Mesothelial cell of epicardium (in vitro differentiated cells): ENCODE results near the genes ZNHIT3, SOCS7 and SRCIN1.

DNA sequence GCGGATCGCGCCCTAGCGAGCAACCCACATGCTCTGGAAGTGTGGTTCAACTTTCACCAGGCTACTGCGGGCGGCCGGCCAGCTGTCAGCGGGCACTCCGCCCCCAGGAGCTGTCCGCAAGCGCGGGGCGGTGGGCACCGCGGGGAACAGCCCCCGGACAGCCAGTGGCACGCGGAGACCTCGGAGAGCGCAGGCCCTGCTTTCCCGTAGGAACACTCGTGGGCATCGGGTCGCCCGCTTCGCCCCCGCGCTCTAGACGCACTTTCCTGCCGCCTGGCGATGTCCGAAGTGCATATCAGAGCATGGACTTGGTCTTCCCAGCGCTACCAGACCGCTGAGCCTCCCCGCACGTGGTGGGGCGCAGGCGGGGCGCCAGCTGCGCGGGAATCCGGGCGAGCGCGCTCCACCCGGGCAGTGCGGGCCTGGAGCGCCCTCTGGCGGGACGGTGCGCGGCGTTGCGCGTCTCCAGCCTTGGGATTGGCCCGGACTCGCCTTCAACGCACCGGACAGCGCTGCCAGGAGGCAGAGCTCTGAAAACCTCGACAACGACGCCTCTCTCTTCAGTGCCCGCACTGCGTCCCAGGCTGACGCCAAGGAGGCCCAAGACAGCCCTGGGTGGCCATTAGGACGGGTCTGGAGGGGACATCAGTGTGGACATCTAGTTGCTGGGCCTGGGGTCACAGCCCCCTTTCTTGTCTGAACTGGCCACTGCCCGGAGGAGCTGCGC lies 3.6 kb upstream of the ZNHIT3 start:
- PRO-cap, result no peak

DNA sequence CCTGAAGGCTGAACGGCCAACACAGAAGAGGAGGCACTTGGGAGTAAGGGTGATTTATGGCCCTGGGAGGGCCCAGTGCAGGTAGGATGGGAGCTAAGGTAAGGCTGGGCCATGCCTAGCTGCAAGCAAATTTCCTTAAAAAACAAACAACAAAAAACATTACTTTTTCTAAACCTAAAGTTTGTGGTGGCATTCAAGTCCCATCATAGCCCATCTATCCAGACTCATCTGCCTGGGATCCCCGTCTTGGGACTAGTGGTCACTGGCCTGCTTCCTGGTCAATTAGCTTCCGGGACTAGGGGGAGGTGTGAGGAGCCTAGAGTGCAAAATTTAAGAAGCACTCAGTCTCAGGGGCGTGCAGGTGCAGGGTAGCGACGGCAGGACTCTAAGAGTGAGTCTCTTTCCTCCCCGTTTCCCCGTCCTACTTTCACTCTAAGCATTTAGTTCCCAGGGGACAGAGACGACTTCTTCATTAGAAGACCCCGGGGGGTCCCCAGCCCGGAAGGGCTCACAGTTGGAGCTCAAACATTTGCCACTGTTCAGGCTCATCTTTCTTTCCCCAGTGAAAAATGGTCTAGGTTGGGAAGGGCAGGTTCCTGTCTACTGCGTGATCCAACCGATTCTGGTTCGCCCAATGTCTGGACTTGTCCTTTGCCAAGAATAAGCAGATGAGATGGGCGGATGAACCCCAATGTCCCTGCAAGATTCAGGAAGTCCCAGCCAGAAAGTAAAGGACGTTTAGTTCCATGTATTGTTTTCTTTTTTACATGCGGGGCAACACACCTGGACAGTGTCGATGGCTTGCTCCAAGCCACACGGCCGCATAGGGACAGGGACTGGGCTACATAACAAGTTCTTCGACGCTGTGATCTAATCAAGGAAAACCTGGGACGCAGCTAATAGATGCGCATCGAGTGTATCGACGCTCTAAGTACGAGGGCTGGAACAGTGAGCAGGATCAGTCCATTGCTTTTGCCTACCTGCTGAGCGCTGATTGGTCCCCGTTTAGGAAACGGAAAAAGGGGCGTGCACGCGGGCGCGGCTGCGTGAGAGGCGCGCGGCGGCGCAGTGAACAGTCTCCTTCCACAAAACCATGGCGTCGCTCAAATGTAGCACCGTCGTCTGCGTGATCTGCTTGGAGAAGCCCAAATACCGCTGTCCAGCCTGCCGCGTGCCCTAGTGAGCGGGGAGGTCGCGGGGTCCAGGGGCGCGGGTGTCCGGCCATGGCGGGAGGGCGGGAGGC lies at the start of gene ZNHIT3:
Gene ZNHIT3 (plus strand): TSS at position 1,075 of the 1,243 bp plus-strand sequence.
- PRO-cap, result unidirectional peak, plus-strand start at position 1,075 of the sequence

GRCh38 chr17:36641641-36642600 lies 40.5 kb downstream of the MRM1 start:
- PRO-cap, result no peak

GRCh38 chr17:36935565-36936560 lies 1.4 kb upstream of the LHX1 start:
- PRO-cap, result no peak

GRCh38 chr17:37067423-37068091 lies 118.8 kb downstream of the AATF start:
- PRO-cap, result no peak

- PRO-cap, result bidirectional peak, plus-strand start at chr17:37358655, minus-strand start at chr17:37358538
These were observed 17.4 kb upstream of the C17orf78 start for GRCh38 chr17:37358430-37358785.

DNA sequence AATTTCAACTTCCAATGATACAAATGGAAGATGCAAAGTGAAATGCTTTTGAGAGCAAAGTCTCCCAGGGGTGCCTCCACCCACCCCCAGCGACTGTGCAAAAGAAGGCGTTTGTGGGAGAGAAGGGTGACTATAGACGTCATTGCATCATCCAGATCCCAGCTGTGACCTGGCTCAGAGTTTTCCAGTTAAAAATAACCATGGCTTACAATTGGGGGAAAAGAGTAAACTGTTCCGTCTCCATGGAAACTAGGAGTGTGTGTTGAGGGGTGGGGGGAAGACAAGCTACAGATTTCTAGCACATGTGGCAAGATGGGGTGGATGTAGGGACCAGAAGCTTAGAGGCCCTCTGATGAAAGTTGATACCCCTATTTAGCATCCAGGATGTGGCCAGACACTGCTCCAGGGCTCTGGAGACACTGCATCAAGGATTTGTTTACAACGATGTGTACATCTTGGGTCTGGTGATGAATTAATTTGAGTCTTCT lies 6.4 kb upstream of the DUSP14 start:
- PRO-cap, result no peak

GRCh38 chr17:37500917-37501275 lies 11.2 kb downstream of the DUSP14 start:
- PRO-cap, result no peak

- PRO-cap, result no peak
These were observed 1.2 kb downstream of the SYNRG start for GRCh38 chr17:37608038-37608319.

DNA sequence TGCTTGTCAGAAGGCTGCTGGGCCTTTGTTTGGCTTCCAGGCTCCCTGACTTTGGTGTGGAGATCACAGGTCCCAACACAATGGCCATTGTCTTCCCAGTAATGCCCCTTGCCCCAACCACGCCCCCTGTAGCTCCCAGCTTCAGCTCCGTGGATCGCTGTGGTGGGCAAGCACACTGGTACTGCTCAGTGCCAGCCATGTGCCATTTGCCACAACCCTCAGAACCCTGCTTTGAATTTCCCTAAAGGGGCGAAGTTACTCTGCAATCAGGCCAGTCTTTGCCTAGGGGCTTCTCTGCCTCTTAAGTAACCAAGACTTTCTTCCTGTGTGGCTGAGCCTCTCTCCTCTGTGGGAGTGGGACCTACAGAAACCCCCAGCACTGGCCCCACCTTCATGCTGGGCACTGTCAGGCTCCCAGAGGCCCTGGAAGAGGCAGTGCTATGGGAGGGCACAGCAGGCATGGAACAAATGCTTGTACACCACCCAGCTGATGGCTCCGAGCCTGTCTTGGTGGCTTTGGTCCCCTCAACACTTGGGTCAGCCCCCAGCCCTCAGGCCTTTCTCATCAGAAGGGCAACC lies 14.7 kb downstream of the HNF1B start:
- PRO-cap, result no peak

DNA sequence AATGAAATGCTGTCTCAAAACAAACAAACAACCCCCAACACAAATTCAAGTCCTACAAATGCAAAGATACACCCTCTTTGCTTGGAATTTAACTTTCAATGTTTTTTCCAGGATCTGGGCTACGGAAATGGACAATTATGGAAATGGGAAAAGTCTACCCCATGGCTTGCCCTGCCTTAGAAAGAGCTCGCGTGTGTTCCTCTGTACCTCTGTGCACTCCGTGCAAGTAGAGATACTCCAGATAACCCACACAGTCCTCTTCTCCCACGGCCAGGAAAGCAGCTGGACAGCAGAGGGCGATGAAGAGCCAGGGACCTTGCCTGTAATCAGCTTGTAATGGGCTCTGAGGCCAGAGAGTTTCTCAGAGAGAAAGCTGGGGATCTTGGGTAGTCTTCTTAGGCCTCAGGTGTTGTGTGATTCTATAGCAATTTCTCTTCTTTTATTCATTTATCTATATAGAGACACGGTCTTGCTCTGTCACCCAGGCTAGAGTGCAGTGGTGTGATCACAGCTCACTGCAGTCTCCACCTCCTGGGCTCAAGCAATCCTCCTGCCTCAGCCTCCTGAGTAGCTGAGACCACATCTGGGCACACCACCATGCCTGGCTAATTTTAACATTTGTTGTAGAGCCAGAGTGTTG lies 2.5 kb upstream of the SOCS7 start:
- PRO-cap, result no peak

DNA sequence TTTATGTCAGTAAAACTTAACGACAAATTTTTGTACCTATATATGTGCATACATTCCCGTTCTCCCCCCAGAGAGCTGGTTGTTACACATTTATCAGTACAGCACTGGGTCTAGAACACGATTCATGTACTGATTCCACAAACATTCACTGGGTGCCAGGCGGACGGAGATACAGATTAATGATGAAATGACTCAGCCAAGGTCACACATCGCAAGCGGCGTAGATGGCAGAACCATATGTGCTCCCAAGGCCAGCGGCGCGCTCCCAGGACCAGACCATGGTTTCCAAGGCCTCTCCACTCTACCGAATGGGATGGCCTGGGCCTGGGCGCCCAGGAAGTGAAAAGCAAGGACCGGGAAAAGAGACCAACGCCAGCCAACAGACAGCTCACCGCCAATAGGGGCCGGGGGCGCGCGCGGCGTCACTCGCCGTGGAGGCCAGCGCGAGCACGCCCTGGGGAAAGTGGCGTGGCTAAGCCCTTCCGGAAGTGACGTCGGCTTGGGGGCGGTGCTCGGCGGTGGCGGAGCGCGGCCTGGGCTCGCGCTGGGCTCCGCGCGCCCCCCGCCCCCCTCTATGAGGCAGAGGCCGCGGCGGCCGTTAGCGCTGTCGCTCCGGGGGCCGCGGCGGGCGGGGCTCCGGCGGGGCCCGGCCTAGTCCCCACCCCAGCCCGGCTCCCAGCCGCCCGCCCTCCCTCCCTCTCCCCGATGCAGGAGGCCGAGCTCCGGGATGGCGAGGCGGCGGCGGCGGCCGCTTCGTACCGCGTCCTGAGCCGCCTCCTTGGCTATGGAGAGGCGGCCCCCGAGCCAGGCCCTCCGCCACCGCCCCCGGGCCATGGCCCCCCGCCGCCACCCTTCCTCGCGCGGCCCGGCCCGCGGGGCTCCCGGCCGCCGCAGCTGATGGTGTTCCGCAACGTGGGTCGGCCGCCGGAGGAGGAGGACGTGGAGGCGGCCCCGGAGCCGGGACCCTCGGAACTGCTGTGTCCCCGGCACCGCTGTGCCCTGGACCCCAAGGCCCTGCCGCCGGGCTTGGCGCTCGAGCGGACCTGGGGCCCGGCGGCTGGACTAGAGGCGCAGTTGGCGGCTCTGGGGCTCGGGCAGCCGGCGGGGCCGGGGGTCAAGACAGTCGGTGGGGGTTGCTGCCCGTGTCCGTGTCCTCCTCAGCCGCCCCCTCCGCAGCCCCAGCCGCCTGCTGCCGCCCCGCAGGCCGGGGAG lies at the start of gene SOCS7:
Gene SOCS7 (plus strand): TSS at position 497 of the 1,212 bp plus-strand sequence.
- PRO-cap, result bidirectional peak, plus-strand start at position 577 of the sequence, minus-strand start at position 399 of the sequence

GRCh38 chr17:38425671-38426217 lies 2.5 kb upstream of the ARHGAP23 start:
- PRO-cap, result no peak

DNA sequence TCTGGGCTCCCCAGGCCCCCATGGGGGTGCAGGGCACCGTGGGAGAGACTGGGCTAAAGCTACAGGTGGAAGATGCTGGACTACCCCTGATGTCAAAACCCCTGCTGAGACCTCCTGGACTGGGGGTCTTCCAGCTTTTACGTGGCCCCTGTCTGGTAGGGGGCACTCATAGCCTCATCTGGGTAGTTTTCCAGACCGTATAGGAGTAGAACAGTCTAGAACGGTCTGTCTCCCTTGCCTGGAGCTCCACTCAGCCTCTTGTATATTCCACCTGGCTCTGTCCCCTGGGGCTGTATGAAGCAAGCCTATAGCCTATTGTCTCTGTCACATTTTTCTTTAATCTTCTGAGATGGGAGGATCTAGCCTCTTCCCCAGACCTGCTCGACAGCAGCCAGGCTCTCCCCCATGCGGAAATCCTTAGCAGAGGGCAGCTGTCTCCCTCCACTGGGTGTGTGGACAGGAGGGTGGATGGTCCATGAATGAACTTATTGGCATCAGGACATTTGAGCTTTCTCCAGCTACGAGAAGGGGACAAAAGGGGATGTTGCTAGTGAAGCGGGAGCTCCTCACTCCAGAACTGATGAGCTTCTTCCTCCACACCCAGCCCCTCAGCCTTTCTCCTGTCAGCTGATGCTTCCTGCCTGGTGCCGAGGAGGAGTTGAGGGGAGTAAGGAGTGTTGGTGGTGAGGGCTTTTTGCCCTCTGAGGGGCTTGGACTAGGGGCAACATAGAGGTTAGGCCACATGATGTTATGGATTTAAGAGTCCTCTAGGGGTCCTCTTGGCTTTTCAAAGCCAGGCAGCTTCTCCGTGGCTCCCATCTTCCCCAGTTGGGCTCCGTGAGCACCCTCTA lies 27.8 kb downstream of the ARHGAP23 start:
- PRO-cap, result no peak

DNA sequence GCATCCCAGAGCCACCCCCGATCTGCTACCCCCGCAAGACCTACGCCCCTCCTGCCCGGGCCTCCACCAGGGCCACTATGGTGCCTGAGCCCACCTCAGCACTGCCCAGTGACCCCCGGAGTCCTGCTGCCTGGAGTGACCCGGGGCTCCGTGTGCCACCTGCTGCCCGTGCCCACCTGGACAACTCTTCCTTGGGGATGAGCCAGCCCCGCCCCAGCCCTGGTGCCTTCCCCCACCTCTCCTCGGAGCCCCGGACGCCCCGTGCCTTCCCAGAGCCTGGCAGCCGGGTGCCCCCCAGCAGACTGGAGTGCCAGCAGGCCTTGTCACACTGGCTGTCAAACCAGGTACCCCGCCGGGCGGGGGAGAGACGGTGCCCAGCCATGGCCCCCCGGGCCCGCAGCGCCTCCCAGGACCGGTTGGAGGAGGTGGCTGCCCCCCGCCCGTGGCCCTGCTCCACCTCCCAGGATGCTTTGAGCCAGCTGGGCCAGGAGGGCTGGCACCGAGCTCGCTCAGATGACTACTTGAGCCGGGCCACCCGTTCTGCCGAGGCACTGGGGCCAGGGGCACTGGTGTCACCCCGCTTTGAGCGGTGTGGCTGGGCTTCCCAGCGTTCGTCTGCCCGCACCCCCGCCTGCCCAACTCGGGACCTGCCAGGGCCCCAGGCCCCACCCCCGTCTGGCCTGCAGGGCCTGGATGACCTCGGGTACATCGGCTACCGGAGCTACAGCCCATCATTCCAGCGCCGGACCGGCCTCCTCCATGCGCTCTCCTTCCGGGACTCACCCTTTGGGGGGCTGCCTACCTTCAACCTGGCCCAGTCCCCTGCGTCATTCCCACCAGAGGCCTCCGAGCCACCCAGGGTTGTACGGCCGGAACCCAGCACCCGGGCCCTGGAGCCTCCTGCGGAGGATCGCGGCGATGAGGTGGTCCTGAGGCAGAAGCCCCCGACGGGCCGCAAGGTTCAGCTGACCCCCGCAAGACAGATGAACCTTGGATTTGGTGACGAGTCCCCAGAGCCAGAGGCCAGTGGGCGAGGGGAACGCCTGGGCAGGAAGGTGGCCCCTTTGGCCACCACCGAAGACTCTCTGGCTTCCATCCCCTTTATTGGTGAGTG lies 38.3 kb downstream of the ARHGAP23 start:
- PRO-cap, result no peak

DNA sequence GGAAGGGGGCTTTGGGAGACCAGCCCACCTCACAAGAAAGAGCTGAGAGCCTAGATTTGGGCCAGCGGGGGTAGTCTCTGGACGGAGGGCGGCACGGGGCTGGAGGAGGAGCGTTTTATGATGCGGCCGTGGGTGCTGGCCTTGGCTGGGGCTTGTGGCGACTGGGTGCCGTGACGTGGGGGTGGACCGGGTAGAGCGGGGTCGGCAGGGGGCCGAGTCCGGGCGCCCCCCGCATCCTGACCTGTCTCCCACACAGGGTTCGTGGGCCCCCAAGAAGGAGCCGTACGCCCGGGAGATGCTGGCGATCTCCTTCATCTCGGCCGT lies 81.4 kb downstream of the ARHGAP23 start:
- PRO-cap, result no peak

- PRO-cap, result no peak
These were observed at the start of gene SRCIN1 for GRCh38 chr17:38605349-38606366. TSS of gene SRCIN1 (minus strand) at chr17:38605952.

DNA sequence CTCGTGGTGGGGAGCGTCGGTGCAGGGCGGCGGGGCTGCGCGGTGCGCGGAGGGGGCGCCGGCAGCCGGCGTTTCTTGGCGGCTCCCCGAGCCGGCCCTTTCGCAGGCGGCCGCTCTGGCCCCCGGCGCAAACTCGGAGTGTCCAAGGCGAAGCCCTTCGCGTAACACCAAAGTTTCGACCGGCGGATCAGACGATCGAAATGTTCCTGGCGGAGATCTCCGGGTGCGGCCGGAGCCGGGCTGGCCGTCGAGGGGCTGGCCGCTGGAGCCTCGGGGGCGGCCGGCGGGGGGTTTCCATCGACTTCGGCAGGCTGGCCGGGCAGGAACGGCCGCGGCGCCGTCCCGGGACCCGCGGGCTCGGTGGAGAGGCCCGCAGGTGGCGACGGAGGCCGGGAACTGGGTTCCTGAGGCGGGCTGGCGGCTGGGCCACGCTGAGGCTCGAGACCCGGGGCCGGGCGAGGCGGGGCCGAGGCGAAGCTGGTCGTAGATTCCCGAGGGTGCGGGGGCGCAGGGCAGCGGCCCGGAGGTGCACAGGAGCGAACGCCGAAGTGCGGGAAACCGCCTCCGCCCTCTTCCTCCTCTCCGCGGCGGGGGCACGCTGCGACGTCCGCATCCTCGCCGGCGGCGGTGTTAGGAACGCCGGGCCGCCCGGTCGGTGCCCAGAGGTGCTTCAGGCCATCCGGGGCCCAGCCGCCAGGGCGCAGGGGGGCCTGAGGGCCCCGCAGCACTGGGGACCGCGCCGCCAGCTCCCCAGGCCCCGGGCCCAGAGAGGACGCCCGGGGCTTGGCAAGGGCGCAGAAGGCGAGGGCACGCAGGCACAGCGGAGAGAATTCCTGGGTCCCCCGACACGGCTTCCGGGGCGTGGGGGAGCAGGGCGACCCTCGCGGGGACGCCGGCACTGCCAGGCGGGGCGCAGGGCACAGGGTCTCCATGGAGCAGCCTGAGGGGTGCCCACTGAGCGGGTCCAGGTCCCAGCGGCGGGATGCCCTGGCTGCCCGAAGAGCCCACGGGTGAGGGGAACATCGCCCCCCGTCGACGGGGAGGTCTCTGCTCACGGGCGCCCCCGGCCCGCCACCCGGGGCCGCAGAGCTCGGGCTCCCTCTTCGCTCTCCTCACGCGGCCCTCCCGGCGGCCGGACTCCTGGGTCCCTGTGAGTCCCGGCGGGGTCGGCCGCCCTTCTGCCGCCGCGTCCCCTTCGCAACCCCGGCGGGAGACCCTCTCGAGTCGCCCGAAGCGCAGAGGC lies 772 bp downstream of the EPOP start:
- PRO-cap, result no peak

DNA sequence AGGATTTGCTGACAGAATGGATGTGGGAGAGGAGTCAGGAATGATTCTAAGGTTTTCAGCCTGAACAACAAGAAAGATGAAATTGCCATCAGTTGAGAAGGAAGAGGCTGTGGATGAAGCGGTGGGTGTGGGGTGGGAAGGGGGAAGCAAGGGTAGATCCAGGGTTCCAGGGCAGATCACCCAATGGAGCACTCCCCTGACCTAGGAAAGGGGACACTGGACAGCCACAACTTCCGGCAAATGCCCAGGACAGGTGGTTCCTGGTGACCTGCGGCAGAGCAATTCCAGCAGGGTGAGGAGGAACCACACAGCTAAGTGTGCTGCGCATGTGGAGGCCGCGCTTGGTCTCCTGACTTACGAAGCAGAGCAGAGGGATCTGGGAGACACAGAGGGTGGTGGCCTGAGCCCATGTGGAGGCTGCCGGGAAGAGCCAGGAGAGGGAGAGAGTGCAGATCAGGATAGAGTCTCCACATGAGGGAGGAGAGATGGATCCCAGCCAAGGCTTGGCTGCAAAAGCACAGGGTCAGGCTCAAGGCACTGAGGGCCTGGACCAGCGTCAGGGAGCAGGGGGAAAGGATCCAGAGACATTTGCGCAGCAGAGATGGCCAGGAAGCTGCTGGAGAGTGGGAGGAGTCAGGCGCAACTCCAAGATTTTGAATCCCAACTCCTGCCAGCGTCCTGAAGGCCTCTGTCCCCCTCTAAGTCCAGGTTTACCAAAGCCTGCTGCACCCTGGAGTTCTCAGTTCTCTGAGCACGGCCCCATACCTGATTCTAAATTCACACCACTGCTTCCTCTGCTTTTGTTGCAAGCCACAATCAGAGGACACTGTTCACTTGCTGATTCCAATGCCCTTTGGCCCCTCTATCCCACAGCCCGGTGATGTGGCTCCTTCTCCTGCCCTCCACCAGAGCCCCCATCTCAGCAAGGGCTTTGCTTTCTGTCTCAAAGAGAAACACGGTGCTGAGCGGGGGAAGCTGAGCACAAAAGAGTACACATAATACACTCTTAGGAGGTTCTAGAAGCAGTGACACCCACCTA lies 11.3 kb upstream of the MLLT6 start:
- PRO-cap, result no peak

DNA sequence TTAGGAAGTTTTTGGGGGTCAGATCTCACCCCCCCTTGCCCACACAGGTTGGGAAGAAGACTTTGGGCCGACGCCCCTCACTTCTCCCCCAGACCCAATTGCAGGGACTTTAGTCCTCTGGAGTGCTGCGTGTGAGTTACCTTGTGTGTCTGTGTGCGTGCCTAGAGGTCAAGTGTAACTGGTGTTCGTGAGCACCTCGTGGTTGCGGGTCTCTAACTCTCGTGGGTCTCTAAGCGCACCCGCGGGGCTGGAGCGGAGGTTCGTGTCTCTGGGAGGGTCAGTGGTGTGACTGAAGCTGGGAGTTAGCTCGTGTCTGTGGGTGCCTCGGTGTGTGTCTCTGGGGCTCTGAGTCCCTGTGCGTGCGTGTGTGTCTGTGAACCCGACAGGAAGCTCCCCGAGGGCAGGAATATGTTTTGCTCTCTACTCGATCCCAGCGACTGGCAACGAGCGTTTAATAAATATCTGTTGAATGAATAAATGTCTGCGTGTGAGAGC lies 756 bp upstream of the MLLT6 start:
- PRO-cap, result no peak